Fibroblast of the aortic adventitia (primary cell): ENCODE measurements around a stretch of chr13.

DNA sequence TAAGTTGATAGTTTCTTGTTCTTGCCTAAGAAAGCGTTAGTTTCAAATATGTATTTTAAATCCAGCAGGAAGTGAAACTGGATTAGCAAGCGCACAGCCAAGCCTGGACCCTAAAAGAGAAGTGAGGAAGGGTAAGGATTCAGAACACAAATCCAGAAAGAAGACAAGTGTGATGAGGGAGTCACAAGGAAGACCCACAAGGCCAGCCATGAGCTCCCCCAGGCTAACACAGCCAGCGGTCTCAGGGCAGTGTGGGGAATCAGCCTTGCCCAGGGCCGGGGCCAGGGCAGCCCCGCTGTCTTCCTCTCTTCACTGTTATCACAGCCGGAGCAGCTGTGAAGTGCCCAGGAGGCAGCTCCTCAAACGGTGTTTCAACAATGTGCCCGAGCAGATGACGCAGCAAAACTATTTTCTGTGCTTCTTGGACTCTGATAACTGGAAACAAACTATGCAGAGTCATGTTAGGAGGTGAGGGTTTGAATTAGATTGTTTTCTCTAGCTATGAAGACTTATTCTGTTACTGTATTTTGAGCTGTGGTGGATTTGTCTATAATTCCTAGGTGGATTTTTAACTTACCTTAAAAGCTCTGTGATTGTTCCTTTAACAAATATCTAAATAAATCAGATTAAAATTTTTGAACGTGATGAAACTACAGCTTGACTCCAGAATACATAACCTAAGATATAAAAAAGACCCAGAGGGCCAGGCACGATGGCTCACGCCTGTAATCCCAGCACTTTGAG, 12.1 kb upstream of the CDC16 start:
- CAGE, long polyA plus RNA, result no peak

DNA sequence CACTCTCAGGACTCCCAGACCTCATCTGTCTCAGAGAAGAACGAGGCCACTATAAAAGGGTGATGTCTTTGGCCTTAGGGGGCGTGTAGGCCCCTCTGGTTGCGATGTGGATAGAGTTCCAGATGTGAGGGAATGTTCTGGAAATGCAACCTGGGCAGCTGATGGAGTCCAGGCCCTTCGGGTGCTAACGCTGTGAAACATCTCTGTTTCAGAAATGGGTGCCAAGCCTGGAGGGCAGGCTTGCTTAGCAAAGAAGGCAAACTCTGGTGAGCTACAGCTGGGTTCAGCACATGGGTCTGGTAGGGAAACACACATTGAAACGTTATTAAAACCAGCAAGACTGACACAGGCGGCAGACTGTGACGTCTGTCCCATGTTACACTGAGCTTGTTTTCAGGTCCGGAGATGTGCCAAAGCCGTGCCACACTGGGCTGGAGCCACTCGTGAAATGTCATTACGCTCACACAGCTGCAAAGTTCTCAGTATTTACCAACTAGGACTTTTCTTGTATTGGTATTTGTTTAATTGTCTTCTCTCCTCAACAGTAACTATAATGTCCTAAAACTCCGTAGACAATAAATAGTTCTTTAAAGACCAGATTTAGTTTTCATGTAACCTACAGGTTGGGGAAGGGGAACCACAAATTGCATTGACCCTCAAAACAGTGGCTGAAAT, 8.5 kb upstream of the CDC16 start:
- CAGE, long polyA plus RNA, result no peak

DNA sequence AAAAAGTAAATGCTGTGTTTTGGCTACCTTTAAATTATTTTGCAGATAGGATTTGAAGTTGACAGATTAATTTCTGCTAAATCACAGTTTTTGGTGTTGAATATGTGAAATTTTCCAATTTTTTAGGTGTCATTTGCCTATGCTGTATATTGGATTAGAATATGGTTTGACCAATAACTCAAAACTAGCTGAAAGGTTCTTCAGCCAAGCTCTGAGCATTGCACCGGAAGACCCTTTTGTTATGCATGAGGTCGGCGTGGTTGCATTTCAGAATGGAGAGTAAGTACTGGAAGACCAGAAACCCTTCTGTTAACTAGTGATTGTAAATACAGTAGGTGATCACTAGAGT, 22.2 kb downstream of the CDC16 start:
- CAGE, long polyA plus RNA, result no peak